ENCODE measurements around a stretch of chr12.

DNA sequence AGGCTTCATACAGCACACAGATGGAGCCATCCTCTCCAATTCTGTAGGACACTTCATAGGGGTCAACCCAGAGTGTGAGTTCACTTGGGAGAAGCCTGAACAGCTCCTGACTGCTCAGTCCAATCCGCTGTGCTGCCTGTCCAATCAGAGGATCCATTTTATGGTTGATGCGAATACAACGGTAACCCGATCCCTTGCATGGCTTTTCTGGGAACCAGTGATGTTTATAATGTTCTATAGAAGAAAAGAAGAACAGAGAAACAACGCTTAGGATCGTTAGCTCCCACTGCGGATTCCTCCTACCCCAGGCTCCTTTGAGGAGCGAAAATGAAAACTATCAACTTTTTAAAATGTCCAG lies 1.5 kb downstream of the BTG1 start:
- RRBS = no CpG with 5 or more reads among the region's 8 CpGs

DNA sequence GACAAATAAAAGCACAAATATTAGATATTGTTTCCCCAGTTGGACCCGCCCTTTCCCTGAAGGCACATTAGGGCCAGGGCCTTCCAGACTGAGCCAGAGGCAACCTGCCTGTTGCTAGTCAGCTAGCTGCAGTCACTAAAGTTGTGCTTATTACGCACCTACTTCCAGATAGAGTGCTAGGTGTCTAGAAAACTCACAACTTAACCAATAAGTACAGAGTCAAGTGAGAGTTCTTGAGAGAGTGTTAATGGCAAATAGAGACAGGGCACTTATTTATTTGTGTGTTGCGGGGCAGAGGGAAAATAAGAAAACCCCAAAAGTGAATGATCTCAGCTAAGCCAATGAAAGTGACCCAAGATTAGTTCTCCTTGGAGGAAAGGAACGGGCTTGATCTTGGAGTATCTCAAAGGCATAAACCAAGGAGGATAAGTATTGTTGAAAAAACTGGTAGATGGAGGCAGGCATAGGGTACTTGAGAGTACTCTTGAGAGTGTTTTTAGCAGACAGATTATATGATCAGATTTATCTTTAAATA lies 3.1 kb upstream of the BTG1 start:
- RRBS = no CpG with 5 or more reads among the region's 4 CpGs

- RRBS = no CpG with 5 or more reads among the region's 5 CpGs
Measured at GRCh38 chr12:92149606-92149805, 3.9 kb upstream of the BTG1 start.

DNA sequence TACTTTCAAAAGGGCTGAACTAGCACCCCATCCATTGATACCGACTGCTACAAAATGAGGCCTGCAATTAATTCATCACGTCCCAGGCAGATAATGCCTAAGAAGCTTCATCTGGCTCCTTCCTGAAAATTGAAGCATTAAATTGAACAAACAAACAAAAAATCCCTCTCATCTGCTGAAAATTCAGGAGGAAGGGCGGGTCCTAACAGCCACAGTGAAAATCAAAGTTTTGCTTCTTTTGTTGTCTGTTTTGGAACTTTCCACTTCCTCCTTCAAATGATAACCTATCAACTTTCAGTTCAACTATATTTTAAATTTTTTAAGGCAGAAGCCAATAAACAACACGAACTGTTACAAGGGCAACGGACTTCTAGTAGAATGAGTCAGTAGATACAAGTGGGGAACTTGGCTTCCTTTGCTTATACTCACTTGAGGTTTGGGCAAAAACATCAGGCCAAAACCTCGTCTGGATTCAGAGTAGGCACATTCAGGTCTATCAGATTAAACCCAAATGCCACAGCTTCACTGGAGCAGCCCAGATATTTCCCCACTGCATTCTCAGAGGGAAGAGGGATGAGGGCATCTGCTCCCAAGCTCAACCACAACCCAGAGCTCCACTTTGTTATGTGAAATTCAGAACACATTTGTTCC lies 152.2 kb upstream of the BTG1 start:
- RRBS = no CpG with 5 or more reads among the region's 6 CpGs

DNA sequence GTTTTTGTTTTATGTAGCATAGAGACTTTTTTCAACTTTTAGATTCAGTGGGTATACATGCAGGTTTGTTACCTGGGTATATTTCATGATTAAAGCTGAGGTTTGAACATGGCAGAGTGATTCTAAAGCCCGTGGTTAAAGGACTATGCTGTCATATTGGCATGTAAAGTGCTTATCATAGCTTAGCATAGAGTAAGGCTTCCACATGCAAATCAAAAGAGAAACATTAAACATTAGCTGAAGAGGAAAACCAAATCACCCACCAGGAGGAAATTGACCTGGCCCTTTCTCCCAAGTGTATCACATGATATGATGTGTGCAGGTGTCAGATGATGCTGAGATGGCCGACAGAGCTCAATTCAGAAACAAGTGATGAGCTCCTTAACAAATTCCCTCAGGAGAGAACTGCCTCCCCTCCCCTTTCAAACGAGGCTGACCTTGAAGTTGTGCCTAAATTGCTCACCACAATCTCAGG lies 217.1 kb upstream of the BTG1 start:
- RRBS = no CpG with 5 or more reads among the region's 3 CpGs

- RRBS = no CpG with 5 or more reads among the region's 14 CpGs
Measured at GRCh38 chr12:92466281-92467444, 236.1 kb upstream of the PLEKHG7 start.

DNA sequence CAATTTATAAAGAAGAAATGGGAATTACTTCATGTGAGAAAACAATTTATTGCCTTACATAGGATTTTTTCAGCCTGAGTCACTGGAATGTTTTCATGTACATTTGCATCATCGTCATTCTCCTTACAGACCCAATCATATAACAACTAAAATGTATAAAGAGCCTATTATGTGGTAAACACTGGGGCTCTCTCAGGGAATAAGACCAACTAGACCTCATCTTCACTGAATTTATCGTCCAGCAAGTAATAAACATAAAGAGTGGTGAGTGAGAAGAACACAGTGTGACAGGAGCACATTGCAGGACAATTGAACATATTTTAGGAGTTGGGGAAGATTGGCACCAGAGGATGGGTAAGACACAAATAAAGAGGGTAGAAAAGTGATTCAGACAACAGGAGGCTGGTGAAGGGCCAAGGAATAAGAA lies 100.2 kb upstream of the PLEKHG7 start:
- RRBS = no CpG with 5 or more reads among the region's 2 CpGs

DNA sequence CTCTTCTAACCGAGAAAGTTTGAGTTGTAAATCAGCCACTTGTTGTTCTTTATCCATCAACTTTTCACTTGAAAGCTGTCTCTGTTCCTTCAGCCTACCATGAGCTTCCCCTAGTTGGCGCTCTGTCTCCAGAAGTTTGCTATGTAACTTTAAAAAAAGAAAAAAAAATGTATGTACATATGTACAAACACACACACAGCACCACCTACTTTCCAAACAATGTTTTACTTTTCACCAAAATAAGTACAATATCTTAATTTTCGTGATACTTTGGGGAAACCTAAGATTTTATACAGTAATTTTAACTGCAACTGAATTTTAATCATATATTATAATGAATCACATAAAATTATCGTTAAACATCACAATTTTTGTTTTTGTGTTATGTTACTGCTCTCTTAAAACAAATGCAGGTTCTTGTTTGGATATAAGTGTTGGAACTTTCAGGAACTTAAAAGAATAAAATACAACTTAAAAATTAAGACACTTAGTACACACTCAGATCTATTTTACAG lies 101.1 kb downstream of the EEA1 start:
- RRBS = no CpG with 5 or more reads among the region's 4 CpGs

- RRBS = no CpG with 5 or more reads among the region's 5 CpGs
Measured at GRCh38 chr12:92940974-92941474, 11.9 kb upstream of the EEA1 start.

- RRBS = no CpG with 5 or more reads among the region's 1 CpG
Measured at GRCh38 chr12:93016983-93017313, 87.9 kb upstream of the EEA1 start.

- RRBS = no CpG with 5 or more reads among the region's 8 CpGs
Measured at GRCh38 chr12:93060630-93061575, 131.8 kb upstream of the EEA1 start.

DNA sequence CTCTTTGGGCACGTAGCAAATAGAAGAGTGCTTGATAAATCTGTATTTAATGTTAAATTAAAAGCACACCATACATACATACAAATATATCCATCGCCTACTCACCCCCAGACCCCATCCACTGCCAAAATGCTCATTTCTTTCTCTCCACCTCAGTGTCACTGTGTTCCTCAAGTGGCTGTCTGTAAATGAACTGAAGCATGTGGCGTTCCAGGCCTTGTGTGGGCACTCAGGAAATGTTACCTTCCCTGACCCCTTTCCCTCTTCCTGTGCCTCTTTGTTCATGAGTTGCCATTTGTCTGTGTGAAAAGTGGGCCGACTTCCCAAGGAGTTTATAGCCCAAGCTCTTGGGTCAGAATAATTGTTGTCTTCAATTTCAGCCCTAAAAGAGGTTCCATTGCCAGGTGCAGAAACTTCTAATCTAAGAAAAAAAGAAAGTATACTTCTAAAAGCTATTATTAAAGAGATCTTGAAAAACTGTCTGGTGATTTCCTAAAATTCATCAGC lies 201.3 kb upstream of the EEA1 start:
- RRBS = no CpG with 5 or more reads among the region's 4 CpGs

DNA sequence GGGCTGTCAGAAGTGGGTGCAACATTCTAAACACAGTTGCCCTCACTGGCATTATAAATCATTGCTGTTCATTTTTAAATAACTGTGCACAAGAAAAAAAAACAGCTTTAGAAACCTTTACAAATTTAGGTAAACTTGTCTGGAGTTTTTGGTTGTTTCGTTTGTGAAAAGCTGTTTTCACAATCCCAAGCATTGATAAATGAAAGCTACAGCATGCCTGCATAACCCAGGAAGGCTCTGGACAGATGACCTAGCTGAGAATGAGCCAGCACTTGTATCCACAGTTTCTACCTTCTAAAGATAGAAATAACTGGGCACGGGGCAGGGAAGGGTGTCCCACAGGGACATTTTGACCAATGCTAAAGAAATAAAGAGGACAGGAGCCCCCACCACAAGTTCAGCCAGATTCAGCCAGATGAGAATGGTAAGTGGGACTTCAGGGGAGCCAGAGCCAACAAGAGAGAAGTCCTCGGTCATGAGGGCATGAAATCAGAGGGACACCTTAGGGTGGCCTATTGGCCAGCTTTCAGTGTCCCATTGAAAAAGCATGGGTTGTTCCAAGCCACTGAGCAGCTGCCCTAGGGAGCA lies 140.5 kb upstream of the NUDT4 start:
- RRBS = no CpG with 5 or more reads among the region's 3 CpGs

DNA sequence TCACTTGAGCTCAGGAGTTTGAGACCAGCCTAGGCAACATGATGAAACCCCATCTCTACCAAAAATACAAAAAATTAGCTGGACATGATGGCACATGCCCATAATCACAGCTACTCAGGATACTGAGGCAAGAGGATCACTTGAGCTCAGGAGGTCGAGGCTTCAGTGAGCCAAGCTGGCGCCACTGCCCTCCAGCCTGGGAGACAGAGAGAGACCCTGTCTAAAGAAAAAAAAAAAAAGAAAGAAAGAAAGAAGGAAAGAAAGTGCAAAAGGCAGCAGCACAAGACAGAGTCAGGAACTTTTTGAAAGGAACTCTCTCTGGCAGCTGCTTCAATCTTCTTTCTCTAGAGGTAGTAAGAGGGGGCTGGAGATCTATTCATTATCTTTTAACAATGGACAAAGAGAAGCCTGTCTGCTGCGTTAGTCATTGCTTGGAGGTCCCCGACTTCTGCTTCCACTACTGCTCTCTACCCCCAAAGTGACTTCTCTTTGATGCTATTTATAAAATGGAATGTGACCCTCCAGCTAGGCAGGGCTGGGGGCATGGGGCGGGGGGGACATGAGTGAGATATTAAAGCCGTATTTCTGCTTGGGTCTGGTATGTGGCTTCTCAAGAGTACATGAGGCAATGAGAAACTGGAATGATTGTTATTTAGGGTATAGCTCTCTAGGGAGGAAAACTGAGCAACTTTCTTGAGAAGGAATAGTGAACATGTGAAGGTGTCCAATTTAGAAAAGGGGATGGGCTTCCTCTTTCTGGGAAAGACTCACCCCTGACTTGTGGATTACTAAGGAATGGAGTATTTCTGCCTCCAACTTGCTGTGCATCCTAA lies 41.5 kb upstream of the NUDT4 start:
- RRBS = no CpG with 5 or more reads among the region's 6 CpGs

DNA sequence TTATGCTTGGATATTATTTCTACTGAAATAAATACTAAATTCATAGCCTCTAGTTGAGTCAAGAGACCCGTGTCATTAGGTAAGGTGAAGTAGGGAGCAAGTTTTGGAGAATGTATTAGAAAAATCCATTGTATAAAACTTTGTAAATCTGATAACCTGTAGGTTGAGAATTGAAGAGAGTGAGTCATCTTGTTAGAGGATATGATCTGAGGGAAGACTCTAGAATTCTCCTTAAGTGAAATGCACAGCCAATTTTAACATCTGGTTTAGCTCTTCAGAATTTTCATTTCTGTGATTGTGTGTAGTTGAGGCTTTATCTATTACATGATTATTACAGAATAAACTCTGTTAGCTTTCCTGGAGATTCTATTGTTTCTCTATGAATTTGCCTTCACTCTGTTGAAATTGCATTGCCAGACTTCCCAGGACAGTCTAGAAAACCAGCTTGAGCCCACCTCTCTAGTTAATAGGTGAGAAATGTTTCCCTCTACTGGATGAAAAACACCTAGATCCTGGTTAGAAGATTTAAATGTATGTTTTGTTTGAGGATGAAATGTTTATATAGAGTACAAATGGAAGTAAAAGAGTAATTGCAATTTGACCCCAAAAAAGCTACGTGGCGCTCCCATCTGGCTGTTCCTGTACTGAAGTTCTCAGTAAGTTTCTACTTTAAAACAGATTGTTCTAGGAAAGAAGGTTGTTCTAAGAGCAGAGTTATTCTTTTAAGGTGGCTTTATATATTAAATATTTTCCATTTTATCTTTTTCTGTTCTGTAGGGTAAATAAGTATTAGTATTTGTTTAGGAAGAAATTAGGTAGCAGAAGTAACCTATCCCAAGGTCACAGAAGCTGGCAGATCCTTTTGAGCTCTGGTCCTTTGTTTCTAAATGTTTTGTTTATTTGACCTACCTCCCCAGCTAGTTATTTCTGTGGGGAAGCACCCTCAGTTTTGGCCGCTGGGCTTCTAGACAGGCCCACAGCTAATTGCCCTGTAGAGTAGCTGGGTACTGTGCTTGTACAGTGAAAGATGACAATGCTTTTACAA lies 3.0 kb downstream of the NUDT4 start:
- RRBS = no CpG with 5 or more reads among the region's 4 CpGs

- RRBS = no CpG with 5 or more reads among the region's 13 CpGs
Measured at GRCh38 chr12:93573077-93573298, 513 bp downstream of the SOCS2 start.

GRCh38 chr12:93625010-93625601 lies 52.1 kb upstream of the CRADD start:
- RRBS = no CpG with 5 or more reads among the region's 7 CpGs

GRCh38 chr12:93691754-93692465 lies 14.7 kb downstream of the CRADD start:
- RRBS = no CpG with 5 or more reads among the region's 1 CpG

DNA sequence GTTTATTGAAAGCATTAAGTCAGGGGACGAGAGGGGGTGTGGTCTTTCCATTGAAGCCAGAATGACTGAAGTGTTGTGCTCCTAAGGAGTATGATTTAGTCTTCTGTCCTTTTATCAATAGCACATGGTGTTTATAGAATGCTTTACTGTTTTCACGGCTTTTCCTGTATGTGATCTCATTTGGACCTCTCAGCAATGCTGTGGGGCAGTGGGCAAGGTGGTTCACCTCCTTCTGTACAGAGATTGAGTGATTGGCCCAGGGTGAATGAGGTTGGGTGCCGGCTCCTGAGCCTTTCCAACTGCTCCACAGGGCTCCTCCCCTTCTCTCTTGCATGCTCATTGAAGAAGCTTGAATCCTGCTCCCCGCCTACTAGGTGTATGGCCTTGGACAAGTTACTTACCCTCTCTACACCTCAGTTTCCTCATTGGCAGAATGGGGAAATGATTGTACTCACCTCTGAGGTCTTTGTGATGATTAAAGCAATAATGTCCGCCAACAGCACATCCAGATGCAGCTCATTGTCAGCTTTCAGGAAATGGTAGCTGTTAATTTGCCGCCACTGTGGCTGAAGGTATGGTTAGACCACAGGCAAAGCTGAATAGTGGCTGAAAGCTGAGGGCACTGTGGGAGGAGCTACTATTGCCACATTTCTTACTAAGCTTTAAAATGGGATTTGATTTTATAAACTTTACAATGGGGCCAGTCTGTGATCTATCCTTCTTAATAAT lies 174.0 kb downstream of the CRADD start:
- RRBS = no CpG with 5 or more reads among the region's 6 CpGs

DNA sequence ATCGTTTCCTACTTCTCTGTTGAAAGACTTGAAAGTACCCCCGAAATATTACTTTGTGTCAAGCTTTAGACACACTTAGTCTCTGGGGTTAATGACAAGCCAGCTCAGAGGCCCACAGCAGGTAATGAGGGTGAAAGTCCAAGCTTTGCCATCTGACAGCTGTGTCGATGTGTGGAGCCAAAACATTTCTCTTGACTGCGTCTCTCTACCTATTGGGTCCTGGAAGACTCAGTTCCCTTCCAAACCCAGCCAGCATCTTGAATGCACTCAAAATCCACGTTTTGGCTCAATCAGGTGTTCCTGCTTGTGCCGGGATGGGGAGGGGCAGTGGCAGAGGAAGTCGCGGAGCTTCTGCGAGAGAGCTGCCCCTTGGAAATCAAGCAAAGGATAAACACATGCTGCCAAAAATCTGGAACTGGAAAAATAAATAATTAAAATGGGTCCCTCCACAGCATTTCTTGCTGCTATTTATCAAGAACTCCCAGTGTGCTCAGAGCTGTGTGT lies 3.2 kb downstream of the PLXNC1 start:
- RRBS = no CpG with 5 or more reads among the region's 9 CpGs